HT-29 (cell line): ENCODE measurements around a stretch of chr14.

GRCh38 chr14:105818499-105819399 lies 292.4 kb downstream of the TMEM121 start:
- RAMPAGE, long total RNA: no peak

- RAMPAGE, long total RNA: no peak
Measured at GRCh38 chr14:105863841-105864634, 337.7 kb downstream of the TMEM121 start.

DNA sequence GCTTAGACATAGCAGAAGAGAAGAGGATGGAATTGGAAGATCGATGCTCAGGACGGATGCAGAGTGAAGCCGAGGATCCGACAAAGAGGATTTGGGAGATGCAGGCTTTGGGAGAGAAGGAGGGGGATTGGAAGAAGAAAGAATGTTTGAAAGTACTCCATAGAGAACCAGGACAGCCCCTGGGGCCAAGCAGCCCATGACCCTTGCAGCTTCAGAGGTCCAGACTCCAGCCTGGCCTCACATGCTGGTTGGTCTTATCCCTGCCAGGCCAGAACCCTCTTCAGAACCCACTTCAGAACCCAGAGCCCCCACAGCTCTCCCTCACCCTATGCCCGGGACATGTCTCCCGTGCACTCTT lies 441.1 kb downstream of the TMEM121 start:
- RAMPAGE, long total RNA: no peak

DNA sequence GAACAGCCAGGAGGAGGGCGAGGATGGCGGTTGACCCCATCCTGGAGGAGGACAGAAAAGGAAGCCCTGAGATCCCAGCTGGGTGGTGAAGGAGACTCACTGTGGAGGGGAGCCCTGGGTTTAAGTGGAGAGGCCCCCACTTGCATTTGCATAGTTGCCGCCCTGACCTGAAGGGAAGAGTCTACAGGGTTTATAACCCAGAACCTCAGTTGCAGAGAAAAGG lies 581.9 kb downstream of the TMEM121 start:
- RAMPAGE, long total RNA: no peak

GRCh38 chr14:106211361-106211804 lies 685.0 kb downstream of the TMEM121 start:
- RAMPAGE, long total RNA: no peak

- RAMPAGE, long total RNA: no peak
Measured at GRCh38 chr14:106349578-106350079, 823.2 kb downstream of the TMEM121 start.

DNA sequence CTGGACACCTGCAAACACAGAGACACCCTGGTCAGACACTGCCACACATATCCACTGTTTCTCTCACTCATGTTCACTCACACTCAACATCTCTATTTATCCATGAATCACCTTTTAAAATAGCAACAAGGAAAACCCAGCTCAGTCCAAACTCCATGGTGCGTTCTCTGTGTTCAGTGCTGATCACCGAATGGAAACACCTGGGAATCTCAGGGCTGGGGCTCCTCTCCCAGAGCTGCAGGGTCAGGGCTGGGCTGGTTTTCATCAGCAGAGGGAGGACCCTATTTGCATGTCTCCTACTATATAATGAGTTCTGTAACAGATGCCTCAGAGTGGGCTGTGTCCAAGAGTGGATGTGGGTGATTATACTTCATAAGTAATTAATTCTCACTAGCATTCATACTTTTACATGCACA lies 944.2 kb downstream of the TMEM121 start:
- RAMPAGE, long total RNA: no peak

GRCh38 chr14:106803042-106803402 lies 1276.6 kb downstream of the TMEM121 start:
- RAMPAGE, long total RNA: no peak

GRCh38 chr14:106850508-106851284 lies 1324.3 kb downstream of the TMEM121 start:
- RAMPAGE, long total RNA: no peak

DNA sequence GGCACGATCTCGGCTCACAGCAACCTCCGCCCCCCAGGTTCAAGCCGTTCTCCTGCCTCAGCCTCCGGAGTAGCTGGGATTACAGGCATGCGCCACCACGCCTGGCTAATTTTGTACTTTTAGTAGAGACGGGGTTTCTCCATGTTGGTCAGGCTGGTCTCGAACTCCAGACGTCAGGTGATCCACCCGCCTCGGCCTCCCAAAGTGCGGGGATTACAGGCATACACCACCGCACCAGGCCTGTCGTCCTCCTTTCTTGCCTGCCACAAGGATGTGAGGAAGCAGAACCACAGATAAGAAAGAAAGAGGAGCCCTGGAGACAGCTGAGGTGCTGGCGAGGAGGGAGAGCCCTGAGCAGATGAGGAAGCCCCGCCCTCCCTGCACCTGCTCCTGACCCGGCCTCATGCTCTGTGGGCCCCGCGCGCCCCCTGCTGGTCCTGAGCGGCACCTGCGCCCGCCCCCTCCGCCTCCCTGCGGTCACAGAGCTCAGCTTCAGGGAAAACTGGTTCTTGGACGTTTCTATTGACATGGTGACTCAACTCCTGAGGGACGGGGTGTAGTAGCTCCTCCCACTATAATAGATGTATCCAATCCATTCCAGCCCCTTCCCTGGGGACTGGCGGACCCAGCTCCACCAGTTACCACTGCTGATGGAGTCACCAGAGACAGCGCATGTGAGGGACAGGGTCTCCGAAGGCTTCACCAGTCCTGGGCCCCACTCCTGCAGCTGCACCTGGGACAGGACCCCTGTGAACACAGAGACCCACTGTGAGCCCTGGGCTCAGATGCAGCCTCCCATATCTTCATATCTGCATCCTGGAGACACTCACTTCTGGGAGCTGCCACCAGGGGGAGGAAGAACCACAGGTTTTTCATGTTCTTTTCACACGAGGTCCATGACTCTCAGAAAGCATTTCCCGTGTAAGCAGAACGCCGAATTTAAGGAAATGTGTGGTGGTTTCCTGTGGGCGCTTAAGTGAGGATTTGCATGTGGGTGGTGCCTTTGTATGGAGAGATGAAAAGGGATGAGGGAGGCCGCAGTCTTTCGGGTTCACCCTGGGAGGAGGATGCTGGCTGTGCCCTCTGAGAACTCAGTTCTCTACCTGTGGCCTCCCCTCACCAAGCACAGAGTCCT lies 1346.3 kb downstream of the TMEM121 start:
- RAMPAGE, long total RNA: no peak